ENCODE measurements around a stretch of chr2.

DNA sequence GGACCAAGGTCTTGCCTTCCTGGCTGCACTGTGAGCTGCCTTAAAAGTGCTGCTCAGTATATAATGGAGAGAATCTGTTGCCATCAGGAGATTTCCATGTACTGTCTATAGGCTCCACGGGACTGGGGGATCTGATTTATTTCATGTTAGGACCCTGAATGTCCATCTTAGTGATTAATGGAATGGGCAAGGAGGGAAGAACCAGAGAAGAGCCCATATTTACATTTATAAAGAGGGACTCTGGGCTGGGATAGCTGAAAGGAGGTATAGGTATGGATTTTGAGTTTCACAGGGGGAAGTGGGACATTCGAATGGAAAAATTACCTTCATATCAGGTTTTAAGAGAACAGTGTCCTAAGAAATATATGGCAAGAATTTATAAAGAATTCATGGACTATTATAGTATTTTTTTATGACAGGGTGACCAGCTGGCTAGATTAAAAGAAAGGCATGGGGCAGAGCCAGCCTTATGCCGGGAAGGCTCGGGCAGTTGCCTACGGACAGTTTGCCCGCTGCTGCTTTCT is 24.3 kb downstream of the PLEK start:
- PRO-cap: no peak

DNA sequence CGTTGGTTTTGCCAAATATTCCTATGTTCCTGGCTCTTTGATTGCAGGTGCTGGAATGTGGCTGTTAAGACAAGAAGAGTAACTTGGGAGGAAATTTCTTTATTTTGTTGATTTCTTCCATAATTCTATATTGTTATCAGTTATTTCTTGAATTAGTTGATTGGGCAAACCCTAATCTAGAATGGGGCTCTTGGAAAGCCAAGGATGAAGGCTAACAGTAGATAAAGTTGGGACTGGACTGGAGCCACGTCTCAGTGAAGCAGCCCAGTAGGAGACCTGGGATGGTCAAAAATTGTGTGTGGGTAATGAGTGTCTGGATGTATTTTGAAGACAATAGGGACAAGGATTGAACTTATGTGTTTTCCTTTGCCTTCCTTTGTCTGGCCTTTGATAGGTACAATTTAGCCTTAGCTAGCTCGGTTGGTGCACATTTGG is 24.8 kb downstream of the PLEK start:
- PRO-cap: no peak

DNA sequence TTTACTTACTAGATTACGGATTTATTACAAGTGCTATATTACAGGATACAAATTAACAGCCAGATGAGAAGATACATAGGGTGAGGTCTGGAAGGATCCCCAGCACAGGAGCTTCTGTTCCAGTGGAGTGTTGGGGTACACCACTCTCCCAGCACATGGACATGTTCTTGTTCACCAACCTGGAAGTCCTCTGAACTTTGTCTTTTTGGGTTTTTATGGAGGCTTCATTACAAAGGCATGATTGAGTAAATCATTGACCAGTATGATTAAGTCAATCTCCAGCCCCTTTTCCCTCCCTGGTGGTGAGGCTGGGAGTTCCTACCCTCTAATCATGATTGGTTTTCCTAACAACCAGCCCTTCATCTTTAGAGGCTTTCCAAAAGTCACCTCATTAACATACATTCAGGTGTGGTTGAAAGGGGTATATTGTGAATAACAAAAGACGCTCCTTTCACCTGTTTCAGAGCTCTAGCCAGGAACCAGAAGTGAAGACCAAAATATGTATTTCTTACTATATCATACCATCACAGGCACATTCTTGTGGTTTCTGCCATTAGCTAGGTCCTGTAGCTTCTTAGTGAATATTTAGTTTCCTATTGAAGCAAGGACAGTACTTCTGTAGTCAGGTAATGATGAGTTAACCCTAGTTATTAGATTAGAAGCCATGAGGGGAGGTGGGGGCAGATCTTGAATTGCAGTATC is 38.4 kb downstream of the APLF start:
- PRO-cap: no peak

DNA sequence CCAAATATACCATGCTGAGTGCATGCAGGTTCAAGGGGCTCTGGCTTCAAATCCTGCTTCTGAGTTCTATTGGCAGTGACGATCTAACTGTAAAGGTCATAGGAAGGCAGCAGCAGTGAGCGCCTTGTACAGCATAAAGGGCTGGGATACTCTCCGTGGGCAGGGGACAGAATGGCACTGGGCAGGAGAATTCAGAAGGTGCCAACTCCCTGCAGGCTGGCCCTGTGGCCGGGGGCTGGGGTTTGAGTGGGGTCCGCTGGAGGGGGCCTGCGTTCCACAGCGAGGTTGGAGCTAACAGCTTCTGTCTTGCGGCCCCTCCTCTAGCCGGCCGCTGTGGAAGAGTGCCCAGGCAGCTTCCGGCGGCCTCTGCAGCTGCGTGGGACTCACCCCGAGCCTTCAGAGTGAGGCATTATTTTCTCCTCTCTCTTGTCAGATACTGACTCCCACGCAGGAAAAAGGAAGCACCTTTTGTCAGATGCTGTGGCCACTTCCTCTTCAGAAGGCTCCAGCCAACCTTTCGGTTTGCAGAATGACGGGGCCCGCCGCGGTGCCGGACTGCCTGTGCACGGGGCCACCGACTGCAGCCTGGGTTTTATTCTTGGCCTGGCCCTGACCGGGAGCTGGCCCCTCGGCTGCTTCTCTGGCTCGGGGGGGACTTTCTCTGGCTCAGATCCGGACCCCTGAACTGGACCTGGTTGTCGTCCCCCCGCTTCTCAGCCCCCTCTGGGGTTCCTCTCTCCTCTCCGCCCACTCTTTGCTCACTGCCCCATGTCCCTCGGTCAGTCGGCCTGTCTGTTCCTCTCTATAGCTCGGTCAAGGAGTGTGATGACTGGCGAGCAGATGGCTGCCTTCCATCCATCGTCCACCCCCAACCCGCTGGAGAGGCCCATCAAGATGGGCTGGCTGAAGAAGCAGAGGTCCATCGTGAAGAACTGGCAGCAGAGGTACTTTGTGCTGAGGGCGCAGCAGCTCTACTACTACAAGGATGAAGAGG is 40.1 kb downstream of the ARHGAP25 start:
- PRO-cap: bidirectional peak, plus-strand start at position 527 of the sequence, minus-strand start at position 403 of the sequence

GRCh38 chr2:68796201-68796764 is 61.7 kb downstream of the ARHGAP25 start:
- PRO-cap: bidirectional peak, plus-strand start at chr2:68796552, minus-strand start at chr2:68796409

DNA sequence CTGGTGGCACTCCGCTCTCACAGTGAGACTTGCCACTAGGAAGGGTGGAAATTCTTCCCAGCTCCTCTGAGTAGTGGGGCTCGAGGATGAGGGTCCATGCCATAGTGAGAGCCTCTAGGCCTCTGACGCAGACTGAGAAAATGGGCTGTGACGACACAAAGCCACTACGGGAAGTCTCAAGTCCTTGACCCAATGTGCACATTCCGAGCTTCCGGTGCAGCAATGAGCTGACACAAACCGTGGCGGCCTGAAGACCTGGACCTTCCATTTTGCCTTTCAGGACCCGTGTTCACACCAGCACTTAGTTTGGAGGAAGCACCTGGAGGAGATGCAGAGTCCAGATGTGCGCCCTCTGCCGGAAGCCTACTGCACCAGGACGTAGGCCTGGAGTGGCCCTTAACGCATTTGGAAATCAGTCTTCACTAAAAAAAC is 34.1 kb downstream of the BMP10 start:
- PRO-cap: no peak

- PRO-cap: no peak
These were observed 151.4 kb downstream of the ANTXR1 start for GRCh38 chr2:69164256-69164848.

DNA sequence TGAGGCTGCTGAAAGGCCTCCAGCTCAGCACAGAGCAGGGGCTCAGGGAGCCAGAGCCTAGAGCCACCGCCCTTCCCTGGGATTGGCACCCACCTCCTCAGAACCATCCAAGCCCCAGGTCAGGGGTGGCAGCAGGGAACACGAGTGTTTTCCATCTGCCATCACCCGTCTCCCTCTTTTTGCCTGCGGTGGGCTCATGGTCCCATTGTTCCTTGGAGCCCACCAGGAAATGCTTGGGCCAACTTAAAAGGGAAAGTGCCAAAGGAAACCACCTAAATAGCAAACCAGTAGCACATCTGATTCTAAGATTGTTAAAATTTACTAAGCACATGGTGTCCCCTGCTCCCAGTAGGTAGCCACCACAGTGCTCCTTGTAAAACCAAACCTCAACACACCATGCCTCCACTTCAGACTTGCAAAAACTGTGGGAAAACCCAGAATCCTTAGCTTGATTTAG is 184.0 kb downstream of the ANTXR1 start:
- PRO-cap: no peak

- PRO-cap: unidirectional peak, minus-strand start at chr2:69307503
These were observed 79.6 kb downstream of the GFPT1 start for GRCh38 chr2:69307367-69307824.

- PRO-cap: no peak
These were observed 70.1 kb downstream of the GFPT1 start for GRCh38 chr2:69316562-69317690.

- PRO-cap: no peak
These were observed 38.4 kb downstream of the GFPT1 start for GRCh38 chr2:69348463-69349164.

- PRO-cap: unidirectional peak, plus-strand start at chr2:69436752; bidirectional peak, plus-strand start at chr2:69437021, minus-strand start at chr2:69436928; bidirectional peak, plus-strand start at chr2:69437082, minus-strand start at chr2:69437124
These were observed 579 bp downstream of the NFU1 start for GRCh38 chr2:69436467-69437245.

DNA sequence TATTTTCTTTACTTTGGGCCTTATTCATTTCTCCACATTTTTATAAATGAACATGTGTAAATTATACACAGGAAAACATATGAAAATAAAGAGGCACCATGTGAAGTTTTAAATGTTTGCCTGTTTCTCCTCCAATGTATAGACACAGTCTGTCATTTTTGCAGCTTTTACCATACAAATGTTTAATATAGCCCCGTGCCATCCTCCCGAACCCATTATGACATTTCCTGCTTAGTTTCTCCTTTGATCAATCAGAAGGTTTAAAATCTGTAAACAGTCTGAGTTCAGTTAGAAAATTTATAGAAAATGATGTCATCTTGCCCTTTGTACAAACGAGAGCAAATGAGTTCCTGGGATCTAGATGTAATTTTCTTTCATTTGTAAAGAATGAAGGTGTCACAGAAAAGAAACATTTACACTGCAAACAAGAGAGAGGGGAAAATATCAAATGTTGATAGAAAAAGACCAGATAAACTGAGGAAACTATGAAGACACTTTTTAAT is 62.7 kb upstream of the NFU1 start:
- PRO-cap: unidirectional peak, minus-strand start at position 217 of the sequence

DNA sequence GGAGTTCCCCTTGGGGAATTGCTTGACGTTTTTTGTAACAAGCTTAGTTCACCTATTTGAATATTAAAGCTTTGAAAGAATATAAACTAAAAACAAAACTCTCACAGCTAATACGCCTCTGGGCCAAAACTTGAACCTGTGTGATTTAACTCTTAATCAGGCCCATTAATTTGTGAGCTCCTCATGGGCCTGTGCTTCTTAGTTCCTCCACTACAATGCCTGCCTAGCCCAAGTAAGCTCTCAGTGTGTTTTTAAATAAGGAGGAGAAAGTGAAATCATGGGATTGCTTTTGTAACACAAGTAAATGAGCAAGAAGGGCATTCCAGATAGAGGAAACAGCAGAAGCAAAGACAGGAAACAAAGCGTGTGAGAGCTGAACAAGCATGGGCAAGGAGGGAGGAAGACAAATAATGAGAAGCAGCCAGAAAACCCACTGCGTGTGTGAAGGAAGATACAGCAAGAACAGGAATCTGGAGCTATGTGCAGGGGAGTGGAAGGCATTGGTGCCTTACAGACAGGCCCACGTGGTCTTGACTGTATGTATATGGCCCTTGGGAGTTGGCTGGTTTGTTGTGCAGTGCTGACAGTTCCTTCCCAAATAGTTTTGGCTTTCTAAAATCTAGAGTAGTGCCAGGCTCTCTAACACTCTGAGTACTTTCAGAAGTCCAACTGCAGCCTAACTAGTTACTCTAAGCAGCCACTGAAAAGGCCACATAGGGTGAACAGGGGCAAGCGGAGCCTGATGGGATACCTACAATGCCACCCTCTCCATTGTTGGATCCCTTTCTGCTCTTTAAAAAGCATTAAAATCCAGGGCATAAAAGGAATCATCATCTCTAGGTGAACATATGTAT is 88.6 kb downstream of the AAK1 start:
- PRO-cap: no peak

- PRO-cap: bidirectional peak, plus-strand start at chr2:69645290, minus-strand start at chr2:69645235
These were observed 1.6 kb upstream of the AAK1 start for GRCh38 chr2:69644972-69645651.

DNA sequence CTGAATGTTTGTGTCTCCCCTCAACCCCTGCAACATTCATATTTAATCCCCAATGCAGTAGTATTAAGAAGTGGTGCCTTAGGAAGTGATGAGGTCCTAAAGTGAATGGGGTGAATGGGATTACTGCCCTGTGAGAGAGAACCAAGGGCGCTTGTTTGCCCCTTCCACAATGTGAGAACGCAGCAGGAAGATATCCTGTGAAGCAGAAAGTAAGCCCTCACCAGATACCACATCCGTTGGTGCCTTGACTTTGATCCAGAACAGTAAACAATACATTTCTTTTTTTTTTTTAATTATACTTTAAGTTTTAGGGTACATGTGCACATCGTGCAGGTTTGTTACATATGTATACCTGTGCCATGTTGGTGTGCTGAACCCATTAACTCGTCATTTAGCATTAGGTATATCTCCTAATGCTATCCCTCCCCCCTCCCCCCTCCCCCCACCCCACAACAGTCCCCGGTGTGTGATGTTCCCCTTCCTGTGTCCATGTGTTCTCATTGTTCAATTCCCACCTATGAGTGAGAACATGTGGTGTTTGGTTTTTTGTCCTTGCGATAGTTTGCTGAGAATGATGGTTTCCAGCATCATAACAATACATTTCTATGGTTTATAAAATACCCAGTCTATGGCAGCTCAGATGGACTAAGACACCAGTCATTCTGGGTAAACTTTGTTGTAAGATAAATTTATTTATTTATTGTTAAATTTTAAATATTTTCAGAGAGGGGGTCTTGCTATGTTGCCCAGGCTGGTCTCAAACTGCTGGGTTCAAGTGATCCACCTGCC is 47.7 kb upstream of the ANXA4 start:
- PRO-cap: unidirectional peak, minus-strand start at position 171 of the sequence

- PRO-cap: no peak
These were observed 37.5 kb upstream of the ANXA4 start for GRCh38 chr2:69704377-69704948.

DNA sequence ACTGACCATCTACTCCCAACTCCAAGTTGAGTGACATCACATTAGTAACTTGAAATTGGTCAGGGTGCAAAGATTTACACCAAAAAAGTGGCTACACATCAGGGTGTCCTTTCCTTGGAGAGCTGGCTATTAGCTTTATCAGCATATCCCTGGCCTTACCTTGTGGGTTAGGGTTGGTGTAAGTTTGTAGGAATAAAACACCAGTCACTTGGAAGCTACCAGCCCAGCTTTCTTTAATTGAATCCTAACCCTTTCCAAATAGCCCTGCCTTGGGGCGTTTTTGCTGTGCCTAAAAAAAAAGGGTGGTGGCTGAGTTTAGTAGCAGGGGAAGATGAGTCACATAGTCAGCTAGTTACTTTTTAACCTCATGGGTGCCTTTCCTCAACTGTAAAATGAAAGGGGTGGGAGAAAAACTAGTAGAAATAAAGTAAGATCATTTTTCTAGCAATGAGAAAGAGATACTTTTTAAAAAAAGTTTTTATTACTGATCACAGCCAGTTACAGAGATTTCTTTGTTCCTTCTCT is 14.1 kb downstream of the ANXA4 start:
- PRO-cap: no peak

GRCh38 chr2:69829975-69830360 is 508 bp downstream of the GMCL1 start:
- PRO-cap: no peak

DNA sequence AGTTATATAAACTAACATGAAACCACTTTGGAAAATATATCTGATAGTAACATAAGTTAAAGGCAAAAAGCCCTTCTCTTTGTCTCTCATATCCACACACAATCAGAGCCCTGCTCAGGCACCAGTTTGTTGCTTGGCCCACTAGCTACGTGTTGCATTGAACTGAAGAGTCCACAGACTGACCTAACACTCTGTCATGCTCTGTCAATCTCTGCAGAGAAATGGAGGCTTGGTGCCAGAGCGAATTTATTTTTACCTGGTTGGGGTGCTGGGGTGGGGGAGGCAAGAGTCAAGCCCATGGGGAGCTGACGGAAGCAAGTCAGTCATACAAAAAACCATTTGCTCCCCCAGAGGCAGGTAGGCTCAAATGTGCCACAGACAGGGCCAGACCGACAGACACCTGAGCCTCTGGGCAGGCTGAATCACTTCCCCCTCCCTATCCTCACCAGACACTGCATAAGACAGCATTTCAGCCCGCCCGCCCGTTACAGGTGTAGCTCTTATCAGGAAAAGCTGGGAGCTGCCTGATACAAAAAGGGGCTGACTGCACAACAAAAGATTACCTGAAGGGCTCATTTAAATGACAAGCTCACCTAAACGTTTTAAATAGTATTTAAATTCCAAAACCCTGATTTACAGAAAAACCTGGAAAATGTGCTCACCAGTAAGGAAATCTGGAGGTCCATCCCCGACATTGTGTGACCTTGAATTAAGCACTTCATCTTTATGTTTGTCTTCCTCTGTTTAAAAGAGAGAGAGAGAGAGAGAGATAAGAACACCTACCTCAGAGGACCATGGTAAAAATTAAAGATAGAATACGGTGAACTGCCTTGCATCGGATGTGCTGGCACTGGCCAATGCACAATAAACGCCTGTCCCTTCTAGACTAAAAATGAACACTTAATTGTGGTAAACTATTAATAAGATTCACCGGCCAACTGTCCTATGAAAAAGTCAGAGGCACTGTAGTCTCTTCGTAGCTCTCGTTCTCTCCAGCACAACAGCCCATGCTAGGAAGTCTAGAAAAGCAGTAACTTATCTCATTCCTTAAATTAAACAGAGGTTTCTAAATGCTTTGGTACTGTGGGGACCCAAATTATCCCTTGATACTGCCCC is 2.0 kb upstream of the PCBP1 start:
- PRO-cap: bidirectional peak, plus-strand start at position 366 of the sequence, minus-strand start at position 402 of the sequence; unidirectional peak, plus-strand start at position 813 of the sequence